Mesangial cell (primary cell): ENCODE measurements around a stretch of chr10.

DNA sequence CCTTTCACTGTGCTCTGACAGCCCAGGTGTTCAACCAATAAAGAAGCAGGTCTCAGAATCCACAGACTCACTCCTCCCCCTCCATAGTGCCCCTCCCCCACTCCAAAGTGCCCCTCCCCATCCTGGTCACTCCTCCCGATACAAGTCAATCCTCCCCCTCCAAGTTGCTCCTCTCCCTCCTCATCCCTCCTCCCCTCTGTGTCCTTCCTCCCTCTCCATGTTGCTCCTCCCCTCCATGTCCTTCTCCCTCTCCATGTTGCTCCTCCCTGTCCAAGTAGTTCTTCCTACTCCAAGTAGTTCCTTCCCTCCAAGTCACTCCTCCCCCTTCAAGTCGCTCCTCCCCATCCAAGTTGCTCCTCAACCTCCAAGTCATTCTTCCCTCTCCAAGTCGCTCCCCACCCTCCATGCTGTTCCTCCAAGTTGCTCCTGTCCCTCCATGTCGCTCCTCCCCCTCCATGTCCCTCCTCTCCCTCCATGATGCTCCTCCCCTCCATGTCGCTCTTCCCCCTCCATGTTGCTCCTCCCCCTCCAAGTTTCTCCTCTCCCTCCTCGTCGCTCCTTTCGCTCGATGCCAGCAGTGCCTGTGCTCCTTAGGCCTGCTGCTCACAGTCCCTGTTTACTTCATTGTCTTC is 8.7 kb upstream of the WBP1L start:
- RAMPAGE, long total RNA = no peak

- RAMPAGE, long total RNA = no peak
Observed at GRCh38 chr10:102769288-102770142, 25.8 kb downstream of the WBP1L start.

DNA sequence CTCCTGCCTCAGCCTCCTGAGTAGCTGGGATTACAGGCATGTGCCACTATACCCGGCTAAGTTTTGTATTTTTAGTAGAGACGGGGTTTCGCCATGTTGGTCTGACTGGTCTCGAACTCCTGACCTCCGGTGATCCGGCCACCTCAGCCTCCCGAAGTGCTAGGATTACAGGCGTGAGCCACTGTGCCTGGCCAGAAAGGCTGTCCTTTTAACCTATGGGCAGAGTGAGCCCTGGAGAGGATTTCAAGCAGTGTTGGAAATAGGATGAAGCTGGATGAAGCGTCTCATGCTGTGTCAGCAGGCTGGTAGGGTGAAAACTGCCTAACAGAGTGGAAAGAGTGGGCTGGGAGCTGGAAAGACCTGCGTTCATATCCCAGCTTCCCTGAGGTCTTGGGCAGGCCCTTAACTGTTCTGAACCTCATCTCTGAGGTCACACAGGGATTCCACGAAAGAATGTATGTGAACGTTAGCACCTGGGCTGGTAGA is 34.0 kb downstream of the WBP1L start:
- RAMPAGE, long total RNA = no peak

DNA sequence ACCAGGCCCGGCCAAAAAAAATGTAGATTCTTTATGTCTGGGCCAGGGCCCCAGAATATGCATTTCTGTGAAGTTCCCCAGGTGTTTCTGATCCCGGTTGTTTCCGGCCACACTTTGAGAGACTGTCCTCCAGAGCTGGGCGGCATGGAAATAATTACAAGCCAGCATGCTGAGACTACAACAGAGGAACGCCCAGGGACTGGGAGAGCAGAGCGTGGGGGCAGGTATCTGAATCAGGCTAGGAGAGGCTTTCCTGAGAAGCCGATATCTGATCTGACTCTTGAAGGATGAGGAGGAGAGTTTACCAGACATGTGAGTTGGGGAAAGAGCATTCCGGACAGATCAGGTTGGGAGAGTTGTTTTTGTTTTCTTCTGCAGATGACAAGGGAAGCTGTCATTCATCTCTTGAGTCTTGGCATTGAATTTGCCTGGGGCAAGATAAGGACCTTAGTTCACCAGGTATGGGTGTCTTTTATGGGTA is 35.9 kb downstream of the WBP1L start:
- RAMPAGE, long total RNA = no peak

DNA sequence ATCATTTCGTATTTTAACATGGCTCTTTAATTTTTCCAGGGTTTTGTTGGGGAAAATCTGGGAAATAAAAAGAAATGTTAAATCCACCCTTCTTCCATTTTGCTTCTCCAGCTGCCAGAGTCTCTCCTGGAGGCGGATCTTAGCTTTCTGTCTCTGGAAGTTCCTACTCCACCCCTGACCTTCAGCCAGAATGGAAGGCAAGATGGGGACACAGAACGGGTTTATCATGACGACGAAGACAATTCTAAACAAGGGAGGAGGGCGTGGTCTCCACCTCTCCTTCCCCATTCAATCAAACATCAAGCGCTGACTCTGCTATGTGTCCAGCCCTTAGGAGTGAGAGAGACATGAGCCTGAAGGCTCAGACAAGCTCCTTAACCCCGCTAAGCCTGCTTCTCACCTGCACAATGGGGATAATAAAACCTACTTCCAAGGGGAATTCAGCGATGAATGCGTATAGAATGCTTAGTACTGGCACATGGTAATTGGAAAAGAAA is 3.1 kb downstream of the CYP17A1 start:
- RAMPAGE, long total RNA = no peak

DNA sequence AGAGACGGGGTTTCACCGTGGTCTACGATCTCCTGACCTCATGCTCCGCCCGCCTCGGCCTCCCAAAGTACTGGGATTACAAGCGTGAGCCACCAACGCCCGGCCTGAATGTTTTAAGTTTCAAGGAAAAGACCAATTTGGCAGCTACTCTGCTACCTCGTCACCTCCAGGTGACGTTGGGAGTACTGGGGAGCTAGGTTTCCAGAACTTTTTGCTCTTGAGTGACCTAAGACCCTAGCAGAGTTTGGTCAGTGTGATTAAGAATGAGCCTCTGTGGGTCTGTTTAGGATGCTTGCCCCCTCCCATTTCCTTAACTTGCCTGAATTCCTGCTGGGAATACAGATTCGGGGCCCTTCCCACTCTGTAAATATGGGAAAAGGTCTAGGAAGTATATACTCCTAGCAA is 1.0 kb upstream of the CNNM2 start:
- RAMPAGE, long total RNA = no peak

- RAMPAGE, long total RNA = no peak
Observed at GRCh38 chr10:103120999-103121206, 72.2 kb downstream of the NT5C2 start.

- RAMPAGE, long total RNA = no peak
Observed at GRCh38 chr10:103180929-103181707, 12.0 kb downstream of the NT5C2 start.

GRCh38 chr10:103394110-103394596 is 2.1 kb downstream of the ATP5MK start:
- RAMPAGE, long total RNA = no peak

GRCh38 chr10:103424893-103425705 is 27.1 kb downstream of the CALHM2 start:
- RAMPAGE, long total RNA = no peak

DNA sequence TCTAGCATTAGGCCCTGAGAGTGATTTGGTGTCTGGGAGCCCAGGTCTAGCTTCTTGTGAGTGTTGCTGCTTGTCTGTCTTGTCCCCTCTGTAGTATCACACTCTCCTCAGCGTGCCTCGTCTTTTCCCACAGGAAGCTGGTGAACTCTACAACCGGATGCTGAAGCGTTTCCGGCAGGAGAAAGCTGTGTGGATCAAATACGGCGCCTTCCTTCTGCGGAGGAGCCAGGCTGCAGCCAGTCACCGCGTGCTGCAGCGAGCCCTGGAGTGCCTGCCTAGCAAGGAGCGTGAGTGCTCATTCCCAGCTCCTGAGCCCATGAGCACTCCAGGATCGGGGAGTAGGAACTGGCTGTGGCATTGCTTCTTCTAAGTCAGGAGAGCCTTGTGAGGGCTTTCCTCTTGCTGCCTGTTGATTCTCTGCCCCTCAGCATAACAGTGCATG is 8.4 kb downstream of the CALHM2 start:
- RAMPAGE, long total RNA = no peak

DNA sequence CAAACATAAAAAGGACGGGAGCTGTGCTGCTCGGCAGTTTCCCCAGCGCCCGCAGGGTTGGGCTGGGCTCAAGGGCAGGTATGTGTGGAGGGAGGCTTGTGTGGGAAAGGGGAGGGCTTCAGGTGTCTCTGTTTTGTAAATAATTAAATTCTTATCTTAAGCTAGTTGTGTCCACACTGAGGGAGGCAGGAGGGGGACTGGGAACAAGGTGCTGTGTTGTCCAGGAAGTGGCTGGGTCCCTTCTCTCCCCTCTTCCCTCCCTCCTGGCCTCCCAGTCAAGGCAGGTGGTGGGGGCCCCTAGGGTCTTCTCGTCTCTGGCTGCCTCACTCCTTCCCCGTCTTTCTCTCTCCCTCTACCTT is 19.1 kb downstream of the NEURL1 start:
- RAMPAGE, long total RNA = no peak

GRCh38 chr10:103535419-103535741 is 41.9 kb downstream of the NEURL1 start:
- RAMPAGE, long total RNA = no peak

DNA sequence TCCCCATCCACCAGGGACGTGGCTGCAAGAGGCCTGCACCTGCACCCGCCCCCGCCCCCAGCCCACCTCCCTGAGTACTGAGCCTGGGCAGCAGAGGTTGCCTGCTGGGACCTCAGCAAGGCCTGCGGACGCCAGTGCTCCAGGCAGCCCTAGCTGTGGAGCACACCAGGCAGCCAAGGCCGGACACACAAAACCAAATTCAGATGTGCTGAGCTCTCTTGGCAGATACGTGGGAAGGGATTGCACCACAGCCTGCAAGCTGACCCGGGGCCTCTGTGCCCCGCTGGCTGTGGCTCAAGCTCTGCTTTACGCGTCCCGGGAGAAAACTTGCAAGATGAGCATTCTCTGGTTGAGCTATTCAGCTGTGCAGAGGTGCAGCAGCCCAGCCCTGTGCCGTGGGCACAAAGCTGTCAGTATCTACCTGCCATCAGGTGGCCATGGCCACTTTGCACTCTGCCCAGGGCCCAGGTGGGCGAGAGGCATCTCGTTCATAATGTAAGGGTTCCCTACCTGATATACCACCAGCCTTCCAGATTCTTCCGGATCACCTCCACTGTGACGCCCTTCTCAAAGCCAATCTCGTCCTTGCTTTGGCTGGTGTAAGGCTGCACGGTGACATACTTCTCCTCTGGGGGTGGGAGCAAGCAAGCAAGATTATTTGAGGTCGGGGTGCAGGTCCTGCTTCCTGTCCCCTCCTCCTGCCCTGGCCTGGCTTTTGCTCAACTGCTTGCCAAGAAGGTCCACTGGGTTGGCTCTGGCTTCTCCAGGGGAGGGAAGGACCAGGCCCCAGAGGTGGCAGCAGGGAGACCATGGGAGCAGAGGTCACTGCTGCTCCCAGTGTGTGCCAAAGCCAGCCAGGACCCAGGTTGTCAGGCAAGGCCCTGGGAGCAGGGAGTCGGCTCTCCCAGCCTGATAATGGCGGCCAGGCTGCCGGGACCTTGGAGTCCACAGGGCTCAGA is 123.5 kb downstream of the NEURL1 start:
- RAMPAGE, long total RNA = no peak

DNA sequence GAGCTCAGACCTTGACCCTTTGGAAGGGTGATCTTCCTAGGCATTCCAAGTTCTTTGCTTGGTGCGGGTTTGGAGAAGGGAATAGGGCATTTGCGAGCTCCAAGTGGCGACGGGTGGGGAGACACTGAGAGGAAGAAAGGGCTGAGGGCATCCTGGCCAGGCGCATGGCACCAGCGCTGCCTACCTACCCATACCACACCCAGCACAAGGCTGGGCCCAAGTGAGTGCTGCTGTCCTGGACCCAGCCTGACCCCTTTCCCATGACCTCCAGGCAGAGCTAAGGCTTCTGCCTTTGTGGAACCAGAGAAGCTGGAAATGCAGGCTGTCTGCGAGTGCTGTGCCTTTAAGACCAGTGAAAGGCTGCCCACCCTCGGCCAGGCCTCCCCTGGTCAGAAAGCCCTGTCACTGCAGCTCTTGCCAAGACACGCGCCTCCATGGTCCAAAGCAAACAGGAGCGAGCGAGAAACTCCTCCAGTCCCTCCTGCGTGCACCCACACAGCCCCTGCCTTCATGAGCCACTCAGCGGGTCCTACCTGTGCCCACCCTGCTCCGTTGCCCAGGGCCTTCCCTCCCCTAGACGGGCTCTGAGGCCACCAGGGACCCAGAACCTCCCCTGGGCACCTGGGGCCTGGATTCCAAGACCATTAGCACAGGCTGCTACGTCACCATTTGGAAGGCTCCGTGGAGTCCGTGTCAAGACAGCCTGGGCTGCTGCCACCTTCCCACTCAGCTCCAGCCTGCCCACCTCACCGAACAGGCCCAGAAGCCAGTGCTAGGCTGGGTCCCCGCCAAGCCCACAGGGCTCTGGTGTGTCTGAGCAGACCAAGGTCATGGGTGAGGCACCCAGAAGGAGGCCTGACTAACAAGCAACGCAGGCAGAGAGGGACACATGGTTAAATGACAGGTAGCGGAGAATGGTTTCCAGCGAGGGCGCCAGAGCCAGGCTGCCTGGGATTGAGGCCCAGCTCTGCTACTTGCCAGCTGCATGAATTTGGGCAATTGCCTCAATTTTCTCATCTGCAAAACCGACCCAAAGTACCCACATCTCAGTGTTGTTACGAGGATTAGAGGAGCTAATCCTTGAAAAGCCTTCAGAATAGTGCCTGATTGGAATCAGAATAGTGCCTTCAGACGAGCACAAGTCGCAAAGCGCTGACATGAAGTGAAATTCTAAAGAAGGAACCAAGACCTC is 144.5 kb downstream of the NEURL1 start:
- RAMPAGE, long total RNA = no peak

DNA sequence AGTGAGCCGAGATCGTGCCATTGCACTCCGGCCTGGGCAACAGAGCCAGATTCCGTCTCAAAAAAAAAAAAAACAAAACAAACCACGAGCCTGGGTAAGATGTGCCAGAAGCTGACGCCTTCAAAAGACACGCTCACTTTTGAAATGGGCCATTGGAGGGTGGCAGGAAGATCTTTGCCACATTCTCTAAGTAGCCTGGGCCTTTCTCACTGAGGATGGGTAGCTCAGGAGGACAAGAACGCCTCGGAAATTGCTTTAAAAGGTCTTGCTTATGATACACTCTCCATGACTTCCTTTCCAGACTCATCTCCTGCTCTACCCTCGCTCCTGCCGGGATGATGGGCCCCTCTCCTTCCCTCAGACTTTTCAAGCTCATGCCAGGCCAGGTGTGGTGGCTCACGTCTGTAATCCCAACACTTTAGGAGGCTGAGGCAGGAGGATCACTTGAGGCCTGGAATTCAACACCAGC is 172.6 kb downstream of the SH3PXD2A start:
- RAMPAGE, long total RNA = no peak

DNA sequence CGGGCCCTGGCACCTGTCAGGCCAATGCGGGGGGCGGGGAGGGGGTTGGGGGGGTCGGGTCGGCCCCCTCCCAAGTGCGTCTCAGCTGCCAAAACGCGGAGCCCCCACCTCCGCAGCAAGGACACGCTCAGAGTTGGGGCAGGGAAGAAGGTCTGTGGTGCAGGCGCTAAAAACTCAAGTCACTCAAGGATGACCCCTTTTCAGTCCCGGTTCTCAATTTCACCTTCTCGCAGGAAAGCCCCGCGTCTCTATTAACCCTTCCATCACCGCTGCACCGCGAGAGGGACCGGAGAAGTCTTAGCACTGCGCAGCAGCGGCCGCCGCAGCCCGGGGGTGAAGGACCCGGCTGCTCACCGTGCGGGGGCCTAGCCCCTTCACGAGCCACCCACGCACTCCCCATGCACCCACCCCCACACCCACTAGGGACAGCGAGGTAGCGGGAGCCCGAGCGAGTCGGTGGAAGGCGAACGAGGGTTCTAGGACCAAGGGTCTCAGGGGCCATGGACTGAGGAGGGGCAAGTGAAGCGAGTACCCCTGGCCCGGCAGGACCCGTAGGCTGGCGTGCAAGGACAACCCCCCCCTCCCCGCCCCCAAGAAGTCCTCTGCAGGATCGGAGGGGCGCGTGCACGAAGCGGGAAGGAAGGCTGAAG is 162.9 kb downstream of the SH3PXD2A start:
- RAMPAGE, long total RNA = no peak

GRCh38 chr10:103713442-103713948 is 141.9 kb downstream of the SH3PXD2A start:
- RAMPAGE, long total RNA = no peak

DNA sequence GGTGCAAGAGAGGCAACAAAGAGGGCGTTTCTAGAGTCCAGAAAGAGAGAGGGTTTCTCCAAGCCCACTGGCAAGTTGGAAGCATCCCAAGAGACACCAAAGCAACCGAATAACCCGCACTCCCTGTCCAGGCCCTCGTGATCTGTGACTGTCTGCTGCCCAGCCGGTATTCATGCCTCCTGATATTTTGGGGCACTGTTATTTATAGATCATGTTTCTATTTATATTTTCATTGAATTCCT is 103.7 kb downstream of the SH3PXD2A start:
- RAMPAGE, long total RNA = no peak

DNA sequence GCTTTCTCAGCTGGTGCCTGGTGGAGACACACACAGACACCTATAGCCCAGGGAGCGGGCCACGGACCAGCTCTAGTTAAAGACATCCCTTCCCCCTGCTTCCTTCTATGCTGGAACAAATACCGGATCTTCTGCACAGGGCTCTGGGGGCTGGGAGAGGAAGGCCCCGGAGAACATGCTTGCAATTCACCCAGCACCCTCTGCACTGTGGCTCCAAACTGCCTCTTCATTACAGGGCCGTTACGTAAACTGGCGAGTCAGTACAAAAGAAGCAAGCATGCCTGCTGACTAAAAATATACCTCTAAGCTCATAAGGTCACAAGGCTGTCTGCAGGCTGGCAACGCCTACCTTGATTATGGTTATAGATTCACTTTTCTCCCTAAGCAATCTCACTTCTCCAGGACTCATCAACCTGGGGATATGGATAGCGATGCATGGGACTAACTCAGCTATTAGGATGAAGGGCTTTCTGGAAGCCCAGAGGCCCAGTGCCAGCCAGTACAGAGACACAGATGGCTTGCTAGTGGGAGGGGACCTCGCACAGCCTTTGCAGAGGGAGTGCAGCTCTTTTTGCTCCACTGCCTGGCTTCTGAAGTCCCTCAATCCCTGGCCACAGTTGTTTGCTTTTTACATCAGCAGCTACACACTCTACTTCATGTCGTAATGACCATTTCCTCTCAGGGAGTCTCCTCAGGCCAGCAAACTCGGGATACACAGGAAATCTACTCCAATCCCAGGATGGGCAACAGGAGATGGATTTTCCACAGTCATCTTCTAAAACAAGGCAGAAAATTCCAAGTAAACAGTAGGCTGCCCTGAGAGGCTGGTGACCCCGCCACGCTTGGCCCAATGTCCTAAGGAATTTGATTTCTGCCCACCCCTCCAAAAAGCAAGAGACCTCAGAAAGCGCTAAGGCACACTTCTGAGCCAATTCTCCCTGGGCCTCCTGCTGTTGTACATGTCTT is 96.1 kb downstream of the SH3PXD2A start:
- RAMPAGE, long total RNA = no peak